ENCODE measurements around the genes DAB1 and JUN.

DNA sequence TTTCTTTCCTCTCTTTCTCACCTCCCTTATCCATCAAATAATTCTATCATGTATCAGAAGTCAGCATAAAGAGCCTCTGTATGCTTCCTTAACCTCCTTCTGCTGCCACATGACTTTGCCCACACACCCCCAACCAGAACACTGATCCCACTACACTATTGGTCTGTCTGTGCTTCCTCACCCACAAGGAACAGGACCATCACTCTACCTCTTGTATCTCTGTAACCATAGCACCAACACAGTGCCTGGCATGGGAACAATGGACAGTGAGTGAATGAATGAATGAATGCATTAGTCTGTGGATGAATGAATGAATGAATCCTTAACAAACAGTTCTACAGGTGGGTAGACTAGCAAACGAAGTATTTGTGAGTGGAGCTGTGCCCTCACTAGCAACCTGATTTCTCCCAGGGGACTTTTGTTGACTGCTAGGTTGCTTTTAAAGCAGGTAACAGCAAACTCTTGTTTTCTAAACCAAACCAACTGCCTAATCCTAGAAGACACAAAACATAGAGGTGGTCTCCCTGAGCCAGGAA, 199.6 kb downstream of the PLPP3 start:
- PRO-cap = no peak

DNA sequence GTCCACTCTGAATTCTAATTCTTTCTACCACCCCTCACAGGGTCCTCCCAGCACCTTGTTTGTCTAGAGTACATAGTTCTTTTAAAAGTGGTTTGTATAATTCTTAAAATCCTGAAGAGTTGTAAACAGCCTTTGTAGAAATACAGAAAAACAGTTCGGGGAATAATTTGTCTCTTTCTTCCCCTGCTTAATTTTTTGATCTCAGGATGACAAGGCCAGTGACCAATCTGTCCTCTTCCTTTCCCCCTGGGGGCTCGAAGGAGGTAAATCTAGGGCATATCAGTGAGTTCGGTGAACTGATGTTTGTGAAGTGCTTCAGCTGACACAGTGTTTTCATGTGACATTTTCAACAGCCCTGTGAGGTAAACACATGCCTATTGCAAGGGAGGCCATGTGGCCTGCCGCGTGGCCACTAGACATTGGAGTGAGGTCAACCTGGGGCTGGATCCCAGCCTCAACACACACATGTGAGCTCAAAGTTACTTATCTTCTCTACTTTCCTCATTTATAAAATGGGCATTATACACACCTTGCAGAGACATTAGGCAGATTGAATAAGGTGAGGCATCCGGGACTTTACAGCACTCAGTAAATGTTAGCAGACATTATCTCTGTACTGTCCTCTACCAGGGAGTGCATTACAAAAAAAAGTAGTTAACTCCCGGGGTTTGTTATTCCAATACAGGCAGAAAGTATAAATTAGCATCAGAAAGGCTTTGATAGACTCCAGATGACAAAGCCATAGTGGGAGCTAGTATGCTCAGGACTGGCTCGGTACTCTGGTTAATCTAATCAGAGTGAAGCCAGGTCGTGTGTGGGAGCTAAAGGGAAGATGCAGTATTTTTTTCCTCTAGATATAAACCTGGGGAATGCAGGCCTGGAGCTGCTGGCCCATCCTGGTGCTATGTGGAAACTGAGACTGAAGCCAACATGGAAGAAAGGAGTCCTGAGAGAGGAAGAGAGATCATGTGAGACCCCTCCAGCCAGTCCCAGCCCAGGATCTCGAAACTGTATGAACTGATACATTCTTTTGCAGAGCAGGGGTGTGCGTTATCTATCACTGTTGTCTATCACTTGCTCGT, 126.2 kb downstream of the PLPP3 start:
- PRO-cap = bidirectional peak, plus-strand start at position 786 of the sequence, minus-strand start at position 594 of the sequence

- PRO-cap = no peak
These were observed 82.3 kb downstream of the PLPP3 start for GRCh38 chr1:56497010-56497427.

- PRO-cap = no peak
These were observed 59.5 kb downstream of the PLPP3 start for GRCh38 chr1:56519718-56520384.

- PRO-cap = no peak
These were observed 48.7 kb downstream of the PLPP3 start for GRCh38 chr1:56530517-56531283.

DNA sequence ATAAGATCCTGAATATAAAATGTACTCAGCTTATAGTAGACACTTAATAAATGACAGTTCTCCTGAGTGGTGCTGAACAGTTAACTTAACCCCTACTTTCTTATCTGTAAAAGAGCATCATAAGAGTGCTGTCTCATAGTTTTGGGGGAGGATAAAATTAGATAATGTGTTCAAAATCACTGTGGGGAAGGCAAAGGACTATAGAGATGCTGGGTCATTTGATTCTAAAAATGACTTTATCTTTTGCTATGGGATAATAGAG, 632 bp downstream of the C8A start:
- PRO-cap = no peak

- PRO-cap = no peak
These were observed 51.4 kb upstream of the C8B start for GRCh38 chr1:57017114-57017761.

GRCh38 chr1:57235730-57236259, 188.1 kb downstream of the DAB1 start:
- PRO-cap = no peak

GRCh38 chr1:57282871-57283192, 141.0 kb downstream of the DAB1 start:
- PRO-cap = no peak

DNA sequence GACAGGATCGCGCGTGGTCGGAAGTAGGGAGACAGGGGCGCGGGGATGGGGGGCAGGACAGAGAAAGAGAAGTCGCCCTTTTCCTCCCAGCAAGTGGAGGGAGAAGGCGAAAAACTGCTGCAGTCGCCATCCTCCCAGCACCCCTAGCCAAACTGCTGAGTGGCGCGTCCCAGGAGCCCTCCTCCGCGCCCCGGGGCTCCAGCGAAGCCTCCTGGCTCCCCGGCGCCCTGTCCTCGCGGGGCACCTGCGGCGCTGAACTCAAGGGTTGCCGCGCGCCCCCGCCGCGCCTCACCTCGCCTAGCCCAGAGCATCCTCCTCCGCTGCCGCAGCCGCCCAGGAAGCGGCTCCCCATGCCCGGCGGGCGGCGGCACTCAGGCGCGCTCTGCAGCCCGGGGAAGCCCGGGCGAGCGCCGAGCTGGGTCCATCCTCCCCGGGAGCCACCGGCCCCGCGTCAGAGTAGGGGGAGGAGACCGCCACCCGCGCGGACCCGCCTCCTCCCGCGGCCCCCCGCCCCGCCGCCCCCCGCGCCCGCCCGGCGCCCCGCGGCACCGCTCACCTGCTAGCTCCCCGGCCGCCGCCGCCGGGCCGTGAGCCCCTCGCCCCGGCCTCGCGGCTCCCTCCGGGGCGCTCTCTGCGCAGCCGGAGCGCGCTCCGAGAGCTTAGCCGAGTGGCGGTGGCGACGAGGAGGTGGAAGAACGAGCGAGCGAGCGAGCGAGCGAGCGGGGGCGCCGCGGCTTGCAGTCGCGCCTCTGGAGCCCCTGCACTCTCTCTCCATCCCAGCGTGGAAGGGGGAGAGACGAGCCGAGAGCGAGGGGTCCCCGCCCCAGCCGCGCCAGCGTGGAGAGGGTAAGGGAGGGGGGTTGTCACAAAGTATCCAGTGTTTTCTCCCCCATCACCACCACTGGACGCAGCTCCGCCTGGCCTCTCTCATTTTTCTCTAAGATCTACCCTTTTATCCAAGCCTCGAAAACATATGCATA, at the start of gene DAB1:
Gene DAB1 (minus strand): TSS at position 423 of the 980 bp plus-strand sequence.
- PRO-cap = no peak

DNA sequence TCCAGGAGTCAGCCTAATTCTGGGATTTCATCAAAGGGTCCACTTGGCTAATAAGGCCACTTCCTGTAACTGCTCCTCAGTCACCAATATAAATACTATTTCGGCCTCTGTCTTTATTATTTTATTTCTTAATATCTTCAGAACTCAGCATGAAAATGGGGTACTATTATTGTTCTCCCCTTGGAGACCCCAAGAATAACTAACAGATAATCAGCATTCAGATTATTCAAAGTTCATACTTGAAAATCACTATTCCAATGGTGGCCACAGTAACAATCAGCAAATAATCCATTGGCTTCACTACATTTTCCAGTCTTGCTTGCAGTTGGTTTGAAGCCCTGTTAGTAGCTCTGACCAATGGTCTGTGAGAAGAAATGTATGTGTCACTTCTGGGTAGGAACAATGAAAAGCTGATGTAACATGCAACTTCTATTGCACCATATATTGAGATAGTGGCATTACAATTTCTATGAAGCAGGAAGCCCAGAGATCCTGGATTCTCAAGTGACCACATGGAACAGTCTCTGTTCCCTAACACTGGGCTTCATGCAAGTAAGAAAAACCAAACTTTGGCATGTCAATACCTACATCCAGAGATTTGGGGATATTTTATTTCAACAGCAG, 250.9 kb upstream of the DAB1 start:
- PRO-cap = no peak

DNA sequence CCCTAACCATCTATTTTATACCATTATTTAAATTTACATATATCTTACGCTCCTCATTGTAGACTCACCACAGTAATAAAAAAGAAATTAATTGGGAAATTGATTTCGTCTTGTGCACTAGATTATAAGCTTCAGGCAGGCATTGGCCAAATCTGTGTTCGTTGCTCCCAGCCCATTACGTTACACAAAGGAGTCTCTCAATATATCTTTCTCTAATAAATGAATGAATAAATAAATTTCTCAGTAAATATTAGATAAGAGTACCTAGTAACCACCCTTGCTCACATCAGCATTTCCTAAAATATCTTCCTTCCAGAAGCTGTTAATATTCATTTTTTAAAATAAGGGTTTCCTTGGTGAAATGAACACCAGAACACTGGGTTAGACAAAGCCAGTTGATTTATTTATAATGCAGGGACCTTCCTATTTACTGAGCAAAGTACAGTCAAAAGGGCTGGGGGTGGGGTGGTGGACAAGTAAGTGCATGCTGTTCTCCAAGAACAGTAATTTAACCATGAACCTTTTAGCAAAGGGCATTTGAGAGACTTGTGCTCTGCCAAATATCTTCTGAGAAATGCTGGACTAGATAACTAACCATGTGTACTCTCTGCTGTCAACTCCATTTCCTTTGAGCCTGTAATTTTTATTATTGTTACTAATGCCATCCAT, 100.3 kb downstream of the OMA1 start:
- PRO-cap = no peak

DNA sequence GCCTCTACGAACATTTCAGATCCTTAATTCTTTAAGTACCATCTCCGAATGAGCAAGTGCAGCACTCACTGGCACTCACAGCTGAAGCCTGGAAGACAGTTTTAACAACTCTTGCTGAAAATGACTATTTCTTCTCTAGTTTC, 1.0 kb downstream of the OMA1 start:
- PRO-cap = no peak

DNA sequence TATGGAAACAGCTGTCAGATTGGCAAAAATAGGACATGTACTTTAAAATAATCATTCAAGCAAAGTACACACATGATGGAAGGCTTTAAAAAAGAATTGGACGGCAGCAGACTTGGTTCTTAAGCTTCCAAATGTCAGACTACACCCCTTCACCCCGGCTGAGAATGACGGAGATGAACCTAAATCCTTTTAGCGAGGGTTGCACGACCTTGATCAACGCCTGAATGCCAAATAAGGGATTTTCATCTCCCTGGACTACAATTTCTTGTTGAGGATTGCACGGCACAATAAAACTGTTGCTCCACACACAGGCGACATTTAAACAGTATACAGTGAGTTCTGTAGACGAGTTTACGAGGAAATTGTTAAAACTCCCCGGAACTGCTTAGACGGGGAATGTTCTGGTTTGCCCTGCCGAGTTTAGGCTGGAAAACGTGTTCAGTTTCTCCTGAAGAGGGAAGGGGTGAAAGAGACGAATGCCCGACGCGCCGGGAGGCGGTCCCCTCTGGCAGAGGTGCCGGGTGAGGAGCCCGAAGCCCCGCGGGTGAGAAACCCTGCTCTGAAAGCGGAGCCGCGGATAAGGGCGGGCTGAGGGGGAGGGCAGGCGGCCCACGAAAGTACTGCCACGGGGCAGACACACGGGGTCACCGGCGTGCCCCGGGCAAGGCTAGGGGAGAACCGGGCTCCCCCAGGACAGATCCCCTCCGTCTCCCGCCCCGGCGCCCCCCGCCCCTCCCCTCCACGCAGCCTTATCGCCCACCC, 568 bp downstream of the OMA1 start:
- PRO-cap = bidirectional peak, plus-strand start at position 637 of the sequence, minus-strand start at position 422 of the sequence

- PRO-cap = no peak
These were observed 2.0 kb downstream of the JUN start for GRCh38 chr1:58781549-58782597.

DNA sequence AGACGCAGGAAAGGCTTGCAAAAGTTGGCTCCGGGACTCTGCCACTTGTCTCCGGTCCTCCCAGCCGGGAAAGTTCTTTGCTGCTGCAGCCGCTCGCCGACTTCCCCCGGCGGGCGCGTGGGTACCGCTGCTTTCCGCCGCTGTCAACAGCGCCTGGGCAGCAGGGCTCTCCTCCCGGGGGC, 307 bp downstream of the JUN start:
- PRO-cap = no peak

- PRO-cap = bidirectional peak, plus-strand start at chr1:58784384, minus-strand start at chr1:58784043
These were observed at the start of gene JUN for GRCh38 chr1:58783831-58784127. Gene JUN, minus strand, starts transcription at chr1:58784047.

DNA sequence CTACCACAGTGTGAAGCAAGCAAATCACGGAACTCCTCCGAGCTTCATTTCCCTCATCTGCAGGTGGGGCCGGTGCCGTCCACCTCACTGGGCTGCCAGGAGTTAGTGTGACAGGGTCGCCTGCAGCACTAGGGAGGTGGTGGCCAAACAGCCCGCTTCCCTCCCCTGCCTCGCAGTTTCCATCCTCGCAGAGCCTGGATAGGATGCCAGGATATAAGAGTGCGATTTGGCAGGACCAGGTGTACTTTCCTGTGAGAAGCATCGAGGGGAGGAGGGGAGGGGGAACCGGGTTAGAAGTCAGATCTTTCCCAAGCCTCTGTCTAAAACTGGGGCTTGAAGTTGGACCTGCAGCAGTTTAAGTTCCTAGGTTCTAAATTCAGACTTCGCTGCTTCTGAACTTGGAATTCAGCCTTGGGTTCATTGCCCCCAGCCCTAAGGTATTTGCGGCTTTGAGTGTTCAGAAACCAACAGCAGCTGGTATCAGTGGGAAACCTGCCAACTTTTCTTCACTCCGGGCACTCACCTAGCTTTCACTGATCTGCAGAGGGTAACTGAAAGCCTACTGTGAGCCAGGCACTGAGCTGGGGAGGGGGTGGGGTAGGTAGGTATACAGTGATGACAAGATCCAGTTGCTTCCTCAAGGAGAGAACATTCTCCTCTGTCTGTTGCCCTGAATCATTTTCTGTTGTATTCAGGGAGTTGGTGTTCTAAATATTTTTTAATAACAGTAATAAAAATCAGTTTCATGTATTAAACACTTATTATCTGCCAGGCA, 1.8 kb upstream of the JUN start:
- PRO-cap = unidirectional peak, minus-strand start at position 109 of the sequence; unidirectional peak, minus-strand start at position 542 of the sequence

GRCh38 chr1:58874474-58875361, 90.9 kb upstream of the JUN start:
- PRO-cap = bidirectional peak, plus-strand start at chr1:58875021, minus-strand start at chr1:58874754

- PRO-cap = no peak
These were observed 94.3 kb downstream of the FGGY start for GRCh38 chr1:59391080-59391668.